ENCODE measurements around the gene PLSCR1.

DNA sequence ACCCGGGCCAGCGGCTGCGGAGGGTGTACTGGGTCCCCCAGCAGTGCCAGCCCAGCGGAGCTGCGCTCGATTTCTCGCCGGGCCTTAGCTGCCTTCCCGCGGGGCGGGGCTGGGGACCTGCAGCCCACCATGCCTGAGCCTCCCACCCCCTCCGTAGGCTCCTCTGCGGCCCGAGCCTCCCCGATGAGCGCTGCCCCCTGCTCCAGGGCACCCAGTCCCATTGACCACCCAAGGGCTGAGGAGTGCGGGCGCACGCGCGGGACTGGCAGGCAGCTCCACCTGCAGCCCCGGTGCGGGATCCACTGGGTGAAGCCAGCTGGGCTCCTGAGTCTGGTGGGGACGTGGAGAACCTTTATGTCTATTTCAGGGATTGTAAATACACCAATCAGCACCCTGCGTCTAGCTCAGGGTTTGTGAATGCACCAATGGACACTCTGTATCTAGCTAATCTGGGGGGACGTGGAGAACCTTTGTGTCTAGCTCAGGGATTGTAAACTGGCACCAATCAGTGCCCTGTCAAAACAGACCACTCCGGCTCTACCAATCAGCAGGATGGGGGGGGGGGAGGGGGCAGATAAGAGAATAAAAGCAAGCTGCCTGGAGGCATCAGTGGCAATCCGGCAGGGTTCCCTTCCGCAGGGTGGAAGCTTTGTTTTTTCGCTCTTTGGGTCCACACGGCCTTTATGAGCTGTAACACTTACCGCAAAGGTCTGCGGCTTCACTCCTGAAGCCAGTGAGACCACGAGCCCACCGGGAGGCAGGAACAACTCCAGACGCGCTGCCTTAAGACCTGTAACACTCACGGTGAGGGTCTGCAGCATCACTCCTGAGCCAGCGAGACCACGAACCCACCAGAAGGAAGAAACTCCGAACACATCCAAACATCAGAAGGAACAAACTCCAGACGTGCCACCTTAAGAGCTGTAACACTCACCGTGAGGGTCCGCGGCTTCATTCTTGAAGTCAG lies 827.2 kb downstream of the PLOD2 start:
- PRO-cap, result no peak

- PRO-cap, result no peak
These were observed 751.3 kb downstream of the PLOD2 start for GRCh38 chr3:145409602-145410152.

DNA sequence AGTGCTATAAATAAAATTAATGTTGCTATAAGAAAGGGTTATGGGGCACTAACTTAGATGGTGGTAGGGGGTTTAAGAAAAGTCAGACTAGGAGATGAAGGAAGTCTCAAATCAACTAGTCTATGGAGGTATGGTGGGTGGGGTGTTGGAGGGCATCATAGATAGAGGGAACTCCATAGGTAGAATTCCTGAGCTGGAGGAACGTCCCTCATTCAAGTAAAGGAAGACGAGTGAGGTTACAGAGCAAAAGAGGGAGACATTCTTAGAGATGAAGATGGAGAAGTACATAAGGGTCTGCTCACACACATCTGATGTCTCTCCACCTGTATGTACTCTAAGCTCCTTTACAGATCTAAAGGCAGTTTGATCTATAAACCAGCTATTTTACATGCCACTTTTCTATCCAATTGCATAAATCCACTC lies 1.5 kb downstream of the PLSCR1 start:
- PRO-cap, result no peak

- PRO-cap, result bidirectional peak, plus-strand start at chr3:146544824, minus-strand start at chr3:146544555
These were observed at the start of gene PLSCR1 for GRCh38 chr3:146544101-146545116. TSS of gene PLSCR1 (minus strand) at chr3:146544607.

DNA sequence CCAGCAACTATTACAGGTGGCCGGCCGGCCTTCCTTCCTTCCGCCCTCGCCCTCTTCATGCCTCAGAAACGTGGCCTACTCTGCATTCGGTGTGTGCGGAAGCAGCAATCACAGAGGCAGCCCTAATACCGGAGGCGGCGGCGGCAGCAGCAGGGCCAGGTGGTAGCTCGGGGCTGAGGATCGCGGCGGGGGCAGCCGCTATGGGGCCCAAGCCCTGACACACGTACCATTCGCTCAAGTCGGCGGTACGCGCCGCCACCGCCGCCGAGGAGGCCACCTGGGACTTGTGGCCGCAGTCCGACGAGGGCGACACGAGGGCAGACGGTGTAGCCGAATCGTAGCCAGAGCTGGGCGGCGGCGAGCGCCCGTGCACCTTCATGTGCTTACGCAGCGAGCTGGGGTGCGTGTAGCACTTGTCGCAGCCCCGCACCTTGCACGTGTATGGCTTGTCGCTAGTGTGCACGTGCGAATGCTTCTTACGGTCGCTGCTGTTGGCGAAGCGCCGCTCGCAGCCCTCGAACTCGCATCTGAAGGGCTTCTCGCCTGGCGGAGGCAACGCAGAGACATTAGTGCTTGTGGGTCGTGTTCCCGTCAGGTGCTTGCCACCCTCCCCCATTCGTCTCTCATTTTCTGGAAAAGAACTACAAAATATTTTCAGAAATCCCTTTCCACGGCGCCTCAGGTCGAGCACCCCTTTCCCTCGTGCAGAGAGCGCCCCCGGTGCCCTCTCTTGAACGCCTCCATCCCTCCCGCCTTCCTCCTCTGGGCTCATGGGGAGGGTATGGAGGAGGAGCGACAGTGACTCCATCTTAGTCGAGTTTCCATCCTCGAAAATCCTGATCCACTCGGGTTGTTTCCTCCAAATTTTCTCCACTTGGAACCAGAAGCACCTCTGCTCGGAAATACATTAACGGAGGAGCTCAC lies 15.4 kb downstream of the ZIC4 start:
- PRO-cap, result no peak

- PRO-cap, result no peak
These were observed 10.6 kb downstream of the ZIC4 start for GRCh38 chr3:147395595-147396376.

GRCh38 chr3:147409069-147409259 lies 201 bp upstream of the ZIC1 start:
- PRO-cap, result bidirectional peak, plus-strand start at chr3:147409399, minus-strand start at chr3:147409161

- PRO-cap, result no peak
These were observed 14.0 kb downstream of the ZIC1 start for GRCh38 chr3:147423213-147423538.

DNA sequence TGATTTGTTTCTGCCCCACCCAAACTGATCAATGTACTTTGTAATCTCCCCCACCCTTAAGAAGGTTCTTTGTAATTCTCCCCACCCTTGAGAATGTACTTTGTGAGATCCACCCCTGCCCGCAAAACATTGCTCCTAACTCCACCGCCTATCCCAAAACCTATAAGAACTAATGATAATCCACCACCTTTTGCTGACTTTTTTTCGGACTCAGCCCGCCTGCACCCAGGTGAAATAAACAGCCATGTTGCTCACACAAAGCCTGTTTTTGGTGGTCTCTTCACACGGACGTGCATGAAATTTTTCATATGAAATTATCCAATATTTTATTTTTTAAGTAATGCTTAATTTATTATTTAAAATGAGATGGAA lies 540.7 kb upstream of the AGTR1 start:
- PRO-cap, result unidirectional peak, plus-strand start at position 199 of the sequence

DNA sequence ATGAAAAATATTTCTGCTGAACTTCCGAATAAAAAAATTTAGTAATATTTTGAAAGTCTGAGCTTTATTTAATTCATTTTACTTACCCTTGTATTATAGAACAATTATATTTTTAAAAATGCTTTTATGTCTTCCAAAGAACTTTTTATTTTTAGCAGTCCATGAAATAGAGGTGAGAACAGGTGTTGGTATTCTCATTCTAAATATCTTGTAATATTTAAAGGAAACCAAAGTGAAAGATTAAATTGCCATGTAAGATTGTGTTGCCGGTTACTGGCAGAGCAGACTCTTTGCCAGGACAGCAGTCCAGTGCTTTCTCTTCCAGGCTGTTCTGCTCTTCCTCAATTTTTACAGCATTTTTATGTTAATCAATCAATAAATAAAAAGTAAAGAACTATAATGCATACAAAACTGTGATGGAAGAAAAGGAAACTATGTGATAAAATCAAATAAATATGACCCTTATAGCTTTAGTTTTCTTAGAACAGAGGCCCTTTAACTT lies 33.8 kb downstream of the AGTR1 start:
- PRO-cap, result no peak

DNA sequence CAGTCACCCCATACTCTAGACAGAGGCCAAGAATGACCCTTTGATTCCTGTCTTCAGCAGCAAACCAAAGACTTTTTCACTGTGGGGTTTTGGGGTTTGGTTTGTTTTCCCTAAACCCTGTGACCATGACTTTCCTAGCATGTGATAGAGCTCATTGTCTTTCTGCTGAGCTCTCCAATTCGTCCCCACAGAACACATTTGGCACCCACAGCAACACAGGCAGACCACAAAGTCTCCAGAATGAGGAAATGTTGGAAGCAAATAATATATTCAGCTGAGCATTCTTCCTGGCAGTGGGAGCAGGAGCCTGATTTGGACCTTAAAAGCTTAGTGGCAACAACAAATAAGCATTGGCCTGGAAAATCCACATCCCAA lies 36.8 kb upstream of the CPB1 start:
- PRO-cap, result no peak

GRCh38 chr3:148794336-148794676 lies 33.3 kb upstream of the CPB1 start:
- PRO-cap, result no peak

- PRO-cap, result no peak
These were observed 20.4 kb downstream of the GYG1 start for GRCh38 chr3:149011649-149012176.

GRCh38 chr3:149188010-149188426 lies 33.6 kb downstream of the CP start:
- PRO-cap, result no peak

GRCh38 chr3:149209798-149210353 lies 11.8 kb downstream of the CP start:
- PRO-cap, result no peak

GRCh38 chr3:149300122-149300683 lies 33.2 kb downstream of the TM4SF18 start:
- PRO-cap, result no peak

DNA sequence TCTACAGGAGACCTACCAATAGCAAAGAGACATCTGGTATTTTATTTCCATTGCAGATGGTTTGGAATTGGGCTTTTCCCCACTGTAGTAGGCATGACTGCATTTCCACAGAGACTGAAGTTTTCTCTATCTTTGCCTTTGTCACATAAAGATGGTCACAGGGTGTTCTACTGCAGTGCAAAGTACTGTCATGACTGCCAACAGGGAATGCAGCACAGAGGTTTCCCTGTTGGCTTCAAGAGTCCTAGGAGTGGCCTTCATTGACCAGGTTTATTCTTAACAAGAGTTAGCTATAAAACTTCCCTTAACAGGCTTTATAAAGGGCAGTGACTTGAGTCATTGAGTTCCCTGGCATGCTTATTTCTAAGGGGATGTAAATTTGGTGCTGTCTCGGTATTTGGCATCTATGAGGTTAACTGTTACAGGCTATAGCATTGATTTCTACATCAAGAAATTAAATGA lies 36.7 kb upstream of the TM4SF4 start:
- PRO-cap, result no peak

GRCh38 chr3:149468500-149468939 lies 6.0 kb upstream of the TM4SF4 start:
- PRO-cap, result no peak

GRCh38 chr3:149615467-149615916 lies 42.3 kb downstream of the WWTR1 start:
- PRO-cap, result no peak

- PRO-cap, result no peak
These were observed 14.7 kb downstream of the WWTR1 start for GRCh38 chr3:149642967-149643618.

Data from WTC11 (cell line).